Hair follicle dermal papilla cell (primary cell): ENCODE measurements around a stretch of chr19.

DNA sequence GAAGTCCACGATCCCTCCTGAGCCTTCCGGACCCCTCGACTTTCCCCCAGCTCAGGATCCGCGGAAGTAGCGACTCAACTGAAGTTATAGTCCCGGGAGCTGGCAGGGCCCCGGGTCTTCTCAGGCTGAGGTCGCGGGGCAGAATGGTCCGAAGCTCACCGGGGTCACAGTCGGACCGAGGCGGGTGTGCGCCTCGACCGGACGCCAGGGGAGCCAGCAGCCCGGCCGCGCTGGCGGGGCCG is 17.7 kb upstream of the LRP3 start:
- CAGE, long polyA plus RNA, result no peak

DNA sequence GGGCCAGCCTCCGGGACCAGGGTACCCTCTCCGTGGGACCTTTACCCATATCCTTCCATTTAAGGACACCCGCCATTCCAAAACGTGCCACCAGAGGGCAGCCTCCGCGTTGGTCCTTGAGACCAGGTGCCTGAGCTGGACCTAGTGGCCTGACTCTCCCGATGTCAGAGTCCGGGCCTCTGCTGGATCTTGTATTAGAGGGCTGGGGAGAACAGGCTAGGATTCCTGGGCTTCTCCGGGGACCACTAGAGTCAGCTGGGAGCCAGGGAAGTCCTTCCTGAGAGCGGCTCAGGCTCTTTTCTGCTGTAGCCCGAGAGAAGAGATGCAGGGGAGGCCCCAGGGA is 9.7 kb upstream of the SLC7A10 start:
- CAGE, long polyA plus RNA, result no peak

GRCh38 chr19:33276165-33276527 is 26.2 kb downstream of the CEBPA start:
- CAGE, long polyA plus RNA, result no peak

GRCh38 chr19:33297774-33298345 is 4.5 kb downstream of the CEBPA start:
- CAGE, long polyA plus RNA, result no peak

GRCh38 chr19:33303024-33303821 is 889 bp upstream of the CEBPA start:
- CAGE, long polyA plus RNA, result no peak

DNA sequence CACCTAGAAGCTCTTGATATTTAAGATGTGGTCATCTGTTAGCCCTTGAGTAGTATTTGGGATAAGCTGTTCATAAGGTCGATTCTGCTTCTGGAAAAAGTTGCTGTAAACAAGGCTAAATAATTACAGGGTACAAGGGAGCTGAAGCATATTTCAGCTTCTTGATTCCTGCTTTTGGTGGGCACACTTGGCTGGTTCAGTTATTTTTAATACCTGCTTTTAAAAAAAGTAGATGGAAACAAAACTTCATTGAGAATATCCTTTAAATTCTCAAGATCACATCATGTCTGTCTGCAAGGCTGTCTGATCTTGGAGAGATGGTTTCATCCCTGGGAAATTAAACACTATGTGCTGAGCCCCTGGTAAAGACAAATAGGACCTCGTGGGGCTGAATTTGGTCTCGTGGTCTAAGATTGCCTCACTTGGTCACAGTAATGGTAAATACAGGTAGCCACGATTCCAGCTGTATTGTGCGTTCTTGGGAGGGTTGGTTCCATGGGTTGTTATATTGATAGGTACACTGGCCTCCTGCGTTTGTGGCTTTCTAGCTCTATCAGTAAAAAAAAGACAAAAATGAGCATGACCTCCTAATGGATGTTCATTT is 1.5 kb downstream of the CEBPG start:
- CAGE, long polyA plus RNA, result no peak

DNA sequence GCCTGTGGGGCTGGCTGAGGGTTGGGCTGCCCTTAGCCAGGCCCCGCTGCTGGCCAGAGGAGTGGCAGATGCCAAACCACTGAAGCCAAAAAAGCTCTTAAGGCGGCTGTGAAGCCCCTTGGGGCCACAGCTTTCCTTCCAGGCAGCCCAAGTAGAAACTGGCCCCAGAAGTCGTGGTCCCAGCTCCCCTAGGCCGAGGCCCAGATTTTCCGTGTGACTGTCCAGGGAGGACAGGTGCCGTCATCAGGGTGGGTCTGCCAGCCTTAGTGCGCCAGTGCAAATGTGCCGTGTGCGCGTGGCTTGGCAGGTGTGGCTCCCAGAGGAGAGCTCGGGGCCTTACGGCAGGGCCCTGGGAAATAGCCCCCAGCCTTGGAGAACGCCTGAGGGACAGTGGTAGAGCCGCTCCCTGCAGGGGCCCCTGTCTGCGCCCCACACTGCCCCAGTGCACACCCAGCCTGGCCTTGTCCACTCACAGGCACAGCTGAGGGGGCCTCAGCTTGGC is 14.9 kb downstream of the CEBPG start:
- CAGE, long polyA plus RNA, result no peak

GRCh38 chr19:33794499-33795192 is 2.0 kb upstream of the KCTD15 start:
- CAGE, long polyA plus RNA, result no peak

- CAGE, long polyA plus RNA, result no peak
These were observed 23.5 kb downstream of the KCTD15 start for GRCh38 chr19:33819805-33820924.

DNA sequence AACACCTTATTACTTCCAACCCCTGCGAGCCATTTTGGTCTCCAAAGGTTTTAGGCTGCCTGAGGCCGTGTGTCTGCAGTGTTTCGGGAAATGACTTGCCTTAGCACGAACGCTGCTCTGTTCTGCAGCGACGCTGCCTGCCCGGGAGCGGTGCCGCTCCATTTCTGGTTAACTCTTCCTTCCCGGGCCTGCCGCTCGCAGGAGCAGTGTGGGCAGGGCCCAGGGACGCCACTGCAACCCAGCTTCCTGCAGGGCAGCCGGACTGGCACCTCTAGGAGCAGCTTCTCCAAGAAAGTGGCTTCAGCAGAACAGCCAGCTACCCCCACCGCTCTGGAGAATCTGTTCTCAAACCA is 72.1 kb downstream of the KCTD15 start:
- CAGE, long polyA plus RNA, result no peak

DNA sequence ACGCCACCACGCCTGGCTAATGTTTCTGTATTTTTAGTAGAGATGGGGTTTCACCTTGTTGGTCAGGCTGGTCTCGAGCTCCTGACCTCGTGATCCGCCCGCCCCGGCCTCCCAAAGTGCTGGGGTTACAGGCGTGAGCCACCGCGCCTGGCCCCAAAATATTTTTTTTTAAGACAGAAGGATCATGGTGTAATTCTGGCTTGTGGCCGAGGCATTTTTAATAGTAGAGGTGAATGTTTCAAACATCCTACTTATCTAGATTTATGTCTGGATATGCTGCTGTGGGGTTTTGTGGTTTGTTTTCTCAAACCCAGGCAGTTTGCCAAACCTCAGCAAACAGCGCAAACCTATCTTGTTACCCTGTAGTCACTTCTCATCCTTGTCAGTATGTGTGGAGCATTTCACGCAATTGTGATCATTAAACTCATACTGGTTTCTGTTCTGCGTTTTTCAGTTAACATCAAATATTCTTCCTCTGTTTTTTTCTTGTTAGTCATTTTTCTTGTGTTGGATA is 36.1 kb upstream of the GARRE1 start:
- CAGE, long polyA plus RNA, result no peak

- CAGE, long polyA plus RNA, result no peak
These were observed 23.2 kb upstream of the GARRE1 start for GRCh38 chr19:34230813-34231896.

DNA sequence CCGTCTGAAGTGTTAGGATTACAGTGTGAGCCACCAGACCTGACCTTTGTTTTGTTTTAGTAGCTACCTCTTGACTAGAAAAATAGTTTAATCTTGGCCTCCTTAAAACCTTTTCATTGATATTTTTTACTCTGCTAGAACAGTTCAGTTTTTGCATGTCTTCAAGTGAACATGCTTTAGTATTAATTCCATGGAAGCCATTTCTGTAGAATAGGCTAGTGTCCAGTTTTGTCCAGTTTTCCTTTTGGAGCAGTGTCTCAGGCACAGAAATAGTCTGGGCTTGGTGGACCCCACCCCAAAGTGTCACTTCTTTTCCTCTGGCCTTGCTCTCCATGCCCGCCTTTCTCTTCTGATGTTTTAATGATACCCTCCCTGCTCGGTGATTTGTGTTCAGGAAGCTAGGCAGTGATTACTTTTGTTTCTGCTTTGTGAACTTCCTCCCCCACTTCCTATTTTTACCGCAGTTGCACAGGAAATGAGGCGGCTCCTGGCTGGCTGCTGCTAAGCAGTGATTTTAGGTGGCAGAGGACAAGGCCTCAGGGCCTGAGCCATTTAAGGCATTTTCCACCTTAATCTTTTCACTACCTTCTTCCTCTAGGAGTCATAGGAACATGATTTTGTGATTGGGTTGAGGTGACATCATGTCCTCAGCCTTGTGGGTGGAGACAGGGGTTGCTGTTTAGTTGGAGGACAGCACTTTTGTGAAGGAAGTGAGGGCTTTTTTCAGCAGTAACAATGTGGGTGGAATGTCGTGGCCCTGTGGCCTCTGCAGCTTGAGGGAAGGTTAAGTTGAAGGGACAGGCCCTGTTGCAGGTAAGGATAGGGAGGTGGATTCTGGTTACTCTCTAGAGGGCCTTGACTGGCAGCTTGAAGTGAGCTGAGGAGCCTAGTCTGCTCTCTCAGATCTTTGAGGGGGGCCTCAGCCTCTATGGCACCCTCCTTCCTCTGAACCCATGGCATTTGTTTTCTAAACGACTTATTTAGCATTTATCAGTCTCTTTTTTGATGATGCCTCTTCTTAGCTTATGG is 15.6 kb downstream of the GARRE1 start:
- CAGE, long polyA plus RNA, result no peak

- CAGE, long polyA plus RNA, result no peak
These were observed 44.8 kb downstream of the GARRE1 start for GRCh38 chr19:34299121-34299587.

DNA sequence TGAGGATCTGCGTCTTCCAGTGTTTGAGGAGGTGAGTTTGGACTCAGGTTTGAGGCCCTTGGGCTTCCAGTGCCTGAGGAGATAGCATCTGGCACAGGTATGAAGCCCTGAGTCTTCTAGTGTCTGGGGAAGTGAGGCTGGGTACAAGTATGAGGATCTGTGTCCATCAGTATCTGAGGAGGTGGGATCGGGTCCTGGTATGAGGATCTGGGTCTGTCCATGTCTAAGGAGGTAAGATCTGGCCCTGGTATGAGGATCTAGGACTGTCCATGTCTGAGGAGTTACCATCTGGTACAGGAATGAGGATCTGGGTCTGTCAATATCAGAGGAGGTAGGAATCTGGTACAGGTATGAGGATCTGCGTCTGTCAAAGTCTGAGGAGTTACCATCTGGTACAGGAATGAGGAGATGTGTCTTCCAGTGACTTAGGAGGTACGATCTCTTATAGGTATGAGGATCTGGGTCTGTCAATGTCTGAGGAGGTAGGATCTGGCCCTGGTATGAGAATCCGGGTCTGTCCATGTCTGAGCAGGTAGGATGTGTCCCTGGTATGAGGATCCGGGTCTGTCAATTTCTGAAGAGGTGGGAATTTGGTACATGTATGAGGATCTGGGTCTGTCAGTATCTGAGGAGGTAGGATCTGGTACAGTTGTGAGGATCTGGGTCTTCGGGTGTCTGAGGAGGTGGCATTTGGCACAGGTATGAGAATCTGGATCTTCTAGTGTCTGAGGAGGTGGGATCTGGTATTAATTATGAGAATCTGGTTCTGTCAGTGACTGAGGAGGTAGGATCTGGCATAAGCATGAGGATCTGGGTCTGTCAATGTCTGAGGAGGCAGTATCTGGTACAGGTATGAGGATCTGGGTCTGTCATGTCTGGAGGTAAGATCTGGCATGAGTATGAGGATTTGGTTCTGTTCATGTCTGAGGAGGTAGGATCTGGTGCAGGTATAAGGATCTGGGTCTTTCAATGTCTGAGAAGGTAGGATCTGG is 12.8 kb upstream of the PDCD2L start:
- CAGE, long polyA plus RNA, result no peak

DNA sequence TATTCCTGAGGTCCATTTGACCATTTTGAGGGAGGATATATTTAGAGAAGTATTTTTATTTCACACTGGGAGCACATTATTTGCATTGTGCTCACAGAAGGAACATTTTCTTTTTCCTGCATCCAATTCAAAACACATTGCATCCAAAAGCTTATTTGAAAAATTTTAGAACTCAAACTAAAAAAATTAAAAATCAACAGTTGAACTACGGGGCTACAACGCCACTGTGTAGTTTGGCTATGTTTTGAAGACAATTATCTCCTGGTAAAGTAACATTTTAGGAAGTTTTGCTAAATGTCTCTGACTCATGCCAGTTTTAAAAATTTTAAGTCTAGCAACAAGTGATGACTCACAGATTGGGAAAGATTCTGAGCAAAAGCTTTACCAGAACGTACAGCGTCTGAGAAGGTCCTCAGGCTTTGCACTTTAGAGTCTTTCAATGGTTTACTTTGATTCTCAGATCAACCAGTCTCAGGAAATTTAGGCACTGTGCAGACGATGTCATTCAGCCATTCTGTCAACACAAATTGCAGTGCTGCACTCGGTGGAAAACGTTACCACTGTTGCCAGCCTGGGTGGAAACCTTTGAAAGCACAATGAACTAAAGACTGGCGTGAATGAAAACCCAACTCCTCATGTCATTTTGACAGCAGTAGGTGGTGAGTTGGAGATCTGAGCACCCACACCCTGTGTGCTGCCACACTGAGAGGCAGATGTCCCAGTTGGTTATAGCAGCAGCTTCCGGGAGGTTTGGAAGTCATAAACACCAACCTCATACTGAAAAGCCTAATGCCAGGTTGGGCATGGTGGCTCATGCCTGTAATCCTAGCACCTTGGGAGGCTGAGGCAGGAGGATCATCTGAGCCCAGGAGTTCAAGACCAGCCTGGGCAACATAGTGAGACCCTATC is 6.4 kb upstream of the WTIP start:
- CAGE, long polyA plus RNA, result no peak

DNA sequence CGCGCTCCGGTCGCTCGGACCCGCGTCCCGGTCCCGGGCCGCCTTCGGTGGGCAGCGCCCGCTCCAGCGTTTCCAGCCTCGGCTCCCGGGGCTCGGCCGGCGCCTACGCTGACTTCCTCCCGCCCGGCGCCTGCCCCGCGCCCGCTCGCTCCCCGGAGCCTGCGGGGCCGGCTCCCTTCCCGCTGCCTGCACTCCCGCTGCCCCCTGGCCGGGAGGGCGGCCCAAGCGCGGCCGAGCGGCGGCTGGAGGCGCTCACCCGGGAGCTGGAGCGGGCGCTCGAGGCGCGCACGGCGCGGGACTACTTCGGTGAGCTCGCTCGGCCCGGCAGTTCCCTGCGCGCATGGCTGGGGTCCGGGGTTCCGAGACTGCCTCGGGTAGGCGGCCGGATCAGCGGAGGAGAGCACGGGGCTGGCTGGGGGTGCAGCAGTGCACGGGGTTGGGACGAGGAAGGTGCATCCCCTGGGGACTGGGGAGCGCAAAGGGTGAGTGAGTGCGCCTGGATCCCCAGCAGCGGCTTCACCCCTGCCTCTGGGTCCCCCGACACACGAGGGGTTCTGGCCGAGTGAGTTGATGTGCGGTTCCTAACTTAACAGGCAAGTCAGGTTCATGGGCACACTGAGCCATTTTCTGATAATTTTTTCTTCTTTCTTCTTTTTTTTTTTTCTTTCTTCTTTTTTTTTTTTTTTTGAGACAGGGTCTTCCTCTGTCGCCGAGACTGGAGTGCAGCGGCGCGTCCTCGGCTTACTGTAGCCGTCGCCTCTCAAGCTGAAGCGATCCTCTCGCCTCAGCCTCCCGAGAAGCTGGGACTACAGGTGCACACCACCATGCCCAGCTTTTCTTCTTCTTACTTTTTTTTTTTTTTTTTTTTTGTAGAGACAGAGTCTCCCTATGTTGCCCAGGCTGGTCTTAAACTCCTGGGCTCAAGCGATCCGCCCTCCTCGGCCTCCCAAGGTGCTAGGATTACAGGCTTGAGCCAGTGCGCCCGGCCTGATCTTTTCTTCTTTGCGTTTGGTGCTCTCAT is 1.1 kb downstream of the WTIP start:
- CAGE, long polyA plus RNA, result no peak

GRCh38 chr19:35037946-35038575 is 3.5 kb upstream of the HPN start:
- CAGE, long polyA plus RNA, result no peak

GRCh38 chr19:35055589-35056477 is 14.3 kb downstream of the HPN start:
- CAGE, long polyA plus RNA, result no peak

DNA sequence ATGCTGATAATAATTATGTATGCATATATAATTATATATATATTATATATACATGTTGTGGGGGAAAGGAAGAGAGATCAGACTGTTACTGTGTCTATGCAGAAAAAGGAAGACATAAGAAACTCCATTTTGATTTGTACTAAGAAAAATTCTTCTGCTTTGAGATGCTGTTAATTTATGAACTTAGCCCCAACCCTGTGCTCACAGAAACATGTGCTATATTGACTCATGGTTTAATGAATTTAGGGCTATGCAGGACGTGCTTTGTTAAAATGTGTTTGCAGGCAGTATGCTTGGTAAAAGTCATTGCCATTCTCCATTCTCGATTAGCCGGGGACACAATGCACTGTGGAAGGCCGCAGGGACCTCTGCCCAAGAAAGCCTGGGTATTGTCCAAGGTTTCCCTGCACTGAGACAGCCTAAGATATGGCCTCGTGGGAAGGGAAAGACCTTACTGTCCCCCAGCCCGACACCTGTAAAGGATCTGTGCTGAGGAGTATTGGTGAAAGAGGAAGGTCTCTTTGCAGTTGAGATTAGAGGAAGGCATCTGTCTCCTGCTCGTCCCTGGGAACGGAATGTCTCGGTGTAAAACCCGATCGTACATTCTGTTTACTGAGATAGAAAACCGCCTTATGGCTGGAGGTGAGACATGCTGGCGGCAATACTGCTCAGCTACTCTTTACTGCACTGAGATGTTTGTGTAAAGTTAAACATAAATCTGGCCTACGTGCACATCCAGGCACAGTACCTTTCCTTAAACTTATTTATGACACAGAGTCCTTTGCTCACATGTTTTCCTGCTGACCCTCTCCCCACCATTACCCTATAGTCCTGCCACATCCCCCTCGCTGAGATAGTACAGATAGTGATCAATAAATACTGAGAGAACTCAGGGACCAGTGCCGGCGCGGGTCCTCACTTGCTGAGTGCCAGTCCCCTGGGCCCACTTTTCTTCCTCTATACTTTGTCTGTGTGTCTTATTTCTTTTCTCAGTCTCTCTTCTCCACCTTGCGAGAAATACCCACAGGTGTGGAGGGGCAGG is 5.2 kb downstream of the LGI4 start:
- CAGE, long polyA plus RNA, result no peak